Astrocyte (in vitro differentiated cells and primary cell): Measurements from ENCODE around the gene TBCCD1.

GRCh38 chr3:185609092-185609492 lies 23.0 kb downstream of the SENP2 start:
- PRO-cap, result no peak
- RRBS, 2 experiments, result no CpG with 5 or more reads among the region's 2 CpGs

DNA sequence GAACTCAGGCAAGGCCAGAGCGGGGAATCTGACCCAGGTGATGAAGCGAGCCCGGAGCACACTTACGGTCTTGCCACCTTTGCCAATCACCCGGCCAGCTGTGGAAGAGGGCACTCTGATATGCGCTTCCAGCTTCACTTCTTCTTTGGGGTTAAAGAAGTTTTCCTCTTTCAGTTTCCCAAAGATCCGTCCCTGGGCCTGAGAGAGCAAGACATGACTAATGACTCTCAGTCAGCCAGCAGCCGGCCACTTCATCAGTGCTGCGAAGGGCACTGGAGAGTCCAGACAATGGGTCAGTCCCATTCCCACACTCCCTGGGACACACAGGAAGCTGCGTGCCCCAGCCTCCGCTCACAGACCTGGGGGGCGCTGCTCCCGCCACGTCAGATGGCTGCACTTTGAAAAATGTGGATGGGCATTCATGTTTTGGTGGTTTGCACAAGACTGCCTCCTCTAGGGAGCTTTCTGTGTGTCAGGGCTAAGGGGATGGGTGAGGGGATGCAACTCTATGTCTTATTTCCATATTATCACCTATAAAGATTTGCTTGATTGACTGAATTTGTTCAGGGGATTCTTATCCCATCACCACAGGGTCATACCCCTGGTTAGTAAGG lies 63.3 kb downstream of the SENP2 start:
- PRO-cap, result bidirectional peak, plus-strand start at position 254 of the sequence, minus-strand start at position 138 of the sequence
- RRBS, 2 experiments, result 94% methylated on average over 2 of the region's 14 CpGs

GRCh38 chr3:185656164-185656889 lies 70.2 kb downstream of the SENP2 start:
- PRO-cap, result bidirectional peak, plus-strand start at chr3:185656697, minus-strand start at chr3:185656690
- RRBS, 2 experiments, result no CpG with 5 or more reads among the region's 9 CpGs

DNA sequence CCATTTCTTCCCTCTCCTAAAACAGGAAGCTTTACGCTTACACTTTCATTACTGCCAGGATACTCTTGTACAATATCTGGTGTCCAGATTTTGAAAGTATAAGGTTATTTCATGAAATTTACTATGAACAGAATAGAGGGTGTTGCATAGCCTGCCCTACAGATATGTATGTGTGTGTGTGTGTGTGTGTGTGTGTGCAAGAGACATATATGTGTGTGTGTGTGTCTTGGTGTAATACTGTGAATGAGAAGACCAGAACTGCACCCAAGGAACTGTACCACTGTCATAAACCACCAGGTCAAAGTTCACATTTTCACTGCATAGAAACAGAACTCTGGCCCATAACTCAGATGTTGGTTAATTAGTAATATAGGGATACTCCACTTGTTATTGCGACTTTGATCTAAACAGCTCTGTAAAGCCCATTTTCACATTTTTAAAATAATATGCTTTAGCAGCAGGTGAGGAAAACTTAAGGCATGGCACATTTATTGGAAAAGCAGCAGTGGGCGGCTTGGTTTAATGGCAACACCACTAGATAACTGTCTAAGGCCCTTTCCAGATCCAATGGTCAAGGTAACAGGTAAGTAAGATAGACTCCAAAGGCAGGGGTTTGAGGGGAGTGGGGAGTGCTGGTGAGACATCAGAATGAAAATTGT lies 111.8 kb downstream of the IGF2BP2 start:
- PRO-cap, result no peak
- RRBS, 2 experiments, result no CpG with 5 or more reads among the region's 3 CpGs

DNA sequence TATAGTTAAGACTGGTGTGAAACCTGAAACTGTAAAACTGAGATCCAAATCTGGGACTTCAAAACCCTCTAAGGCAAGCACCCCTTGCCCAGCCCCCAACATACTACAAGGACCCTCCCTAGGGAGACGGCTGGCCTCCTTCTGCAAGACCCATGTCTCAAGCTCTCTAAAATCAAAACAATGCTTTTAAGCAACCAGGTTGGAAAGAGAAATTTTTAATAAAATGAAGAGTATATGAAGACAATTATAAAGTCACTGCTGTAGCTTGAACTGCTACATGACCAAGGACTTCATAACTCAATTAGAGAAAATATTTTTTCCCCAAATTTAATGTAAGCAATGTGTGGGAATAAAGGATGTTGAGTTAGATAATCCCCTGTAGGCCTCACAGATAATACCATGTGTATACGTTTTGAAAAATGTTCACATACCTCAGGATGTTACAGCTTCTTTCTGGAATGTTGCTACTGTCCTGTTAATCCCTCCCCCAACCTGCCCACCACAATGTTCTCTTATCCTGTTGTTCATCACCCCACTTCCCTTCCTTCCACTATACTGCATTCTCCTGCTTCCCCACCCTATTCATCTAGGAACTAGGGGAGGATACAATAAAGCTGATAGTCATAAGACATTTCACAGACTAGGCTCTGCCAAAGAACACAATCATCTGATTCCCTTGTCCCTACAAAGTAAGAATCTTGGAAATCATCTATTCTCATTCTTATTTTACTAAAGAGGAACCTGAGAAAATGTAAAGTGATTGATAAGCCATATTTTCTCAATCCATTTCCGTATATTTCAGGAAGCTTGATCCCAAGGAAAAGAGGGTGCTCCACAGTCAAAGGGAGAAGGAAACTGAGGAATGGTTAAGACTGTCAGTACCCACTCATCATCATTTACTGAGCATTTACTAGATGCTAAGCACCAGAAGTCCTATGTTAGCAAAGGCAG lies 92.1 kb downstream of the IGF2BP2 start:
- PRO-cap, result no peak
- RRBS, 2 experiments, result no CpG with 5 or more reads among the region's 3 CpGs

- PRO-cap, result no peak
- RRBS, 2 experiments, result no CpG with 5 or more reads among the region's 4 CpGs
Measured at GRCh38 chr3:185765073-185765631, 59.7 kb downstream of the IGF2BP2 start.

GRCh38 chr3:185796689-185797592 lies 27.9 kb downstream of the IGF2BP2 start:
- PRO-cap, result no peak
- RRBS, 2 experiments, result no CpG with 5 or more reads among the region's 6 CpGs

DNA sequence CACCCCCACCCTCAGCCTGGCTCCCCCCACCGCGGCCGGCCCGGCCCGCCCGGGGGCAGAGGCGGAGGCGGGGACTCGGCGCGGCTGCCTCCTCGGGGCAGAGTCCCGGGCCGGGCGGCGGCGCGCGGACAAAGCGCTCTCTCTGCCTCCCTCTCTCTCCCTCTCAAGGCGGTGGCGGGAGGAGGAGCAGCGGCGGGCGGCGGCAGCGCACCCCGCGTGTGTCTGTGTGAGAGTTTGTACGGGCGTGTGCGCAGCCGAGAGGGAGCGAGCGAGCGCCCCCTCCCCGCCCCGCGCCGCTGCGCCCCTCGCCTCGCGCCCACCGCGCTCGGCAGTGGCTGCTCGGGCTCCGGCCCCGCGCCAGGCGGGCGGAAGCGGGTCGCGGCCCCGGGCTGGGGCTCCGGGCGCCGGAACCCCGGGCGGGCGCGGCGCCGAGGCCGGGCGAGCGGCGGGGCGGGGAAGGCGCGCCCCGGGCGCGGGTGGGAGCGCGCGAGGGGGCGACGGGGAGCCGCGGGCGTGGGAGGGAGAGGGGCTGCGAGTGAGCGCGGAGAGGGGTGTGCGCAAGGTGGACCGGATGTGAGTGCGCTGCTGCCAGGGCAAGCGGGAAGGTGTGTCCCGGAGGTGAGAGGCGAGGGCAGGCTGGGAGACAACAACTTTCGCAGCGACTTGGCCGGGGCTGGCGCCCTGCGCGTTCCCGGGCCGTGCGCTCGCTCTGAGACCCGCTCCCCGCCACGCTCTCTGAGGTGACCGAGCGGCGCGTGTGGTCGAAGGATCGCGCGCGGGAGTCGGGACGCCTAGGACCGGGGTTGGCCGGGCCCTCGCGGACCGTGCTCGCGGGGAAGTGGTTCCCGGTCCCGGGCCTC lies 472 bp upstream of the IGF2BP2 start:
- PRO-cap, result bidirectional peak, plus-strand start at position 100 of the sequence, minus-strand start outside the sequence; unidirectional peak, plus-strand start at position 738 of the sequence
- RRBS, 2 experiments, result 2 to 3% methylated on average over 32 to 56 of the region's 126 CpGs

GRCh38 chr3:185935256-185935811 lies 2.5 kb downstream of the TRA2B start:
- PRO-cap, result no peak
- RRBS, 2 experiments, result no CpG with 5 or more reads among the region's 2 CpGs

GRCh38 chr3:186109331-186110482 lies 818 bp upstream of the ETV5 start:
- PRO-cap, result bidirectional peak, plus-strand start at chr3:186109458, minus-strand start at chr3:186109089
- RRBS, 2 experiments, result under 1 to 5% methylated on average over 4 of the region's 50 CpGs

DNA sequence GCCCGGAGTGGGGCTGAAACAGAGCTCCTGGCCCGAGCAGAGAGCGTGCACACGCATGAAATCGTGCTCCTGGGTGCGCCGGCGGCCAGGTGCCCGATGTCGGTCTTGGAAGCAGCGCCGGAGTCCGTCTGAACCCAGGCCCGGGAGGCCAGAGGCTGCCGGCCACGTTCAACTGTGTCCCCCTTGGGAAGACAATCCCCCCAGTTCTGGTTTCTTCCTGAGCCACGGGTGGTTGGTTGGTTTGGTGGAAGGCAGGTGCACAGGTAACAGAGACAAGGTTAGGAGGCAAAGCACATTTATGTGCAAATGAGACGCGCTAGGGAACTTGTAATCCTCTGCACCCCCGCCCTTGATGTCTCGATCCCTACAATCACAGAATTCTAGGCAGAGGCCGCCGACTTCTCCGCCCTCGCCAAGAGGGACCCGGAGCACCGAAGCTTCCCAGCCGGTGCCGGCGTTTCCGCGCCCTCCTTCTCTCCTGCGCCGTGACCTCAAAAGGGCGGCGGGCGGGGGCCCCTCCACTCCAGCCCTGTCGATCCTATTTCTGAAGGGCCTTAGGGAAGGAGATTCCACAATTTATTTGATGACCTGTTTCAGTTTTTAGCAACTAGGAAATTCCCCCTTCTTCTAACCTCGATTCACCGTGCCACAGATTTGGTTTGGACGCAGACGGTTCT lies 85.2 kb upstream of the ETV5 start:
- PRO-cap, result no peak
- RRBS, 2 experiments, result 3 to 4% methylated on average over 11 of the region's 42 CpGs

DNA sequence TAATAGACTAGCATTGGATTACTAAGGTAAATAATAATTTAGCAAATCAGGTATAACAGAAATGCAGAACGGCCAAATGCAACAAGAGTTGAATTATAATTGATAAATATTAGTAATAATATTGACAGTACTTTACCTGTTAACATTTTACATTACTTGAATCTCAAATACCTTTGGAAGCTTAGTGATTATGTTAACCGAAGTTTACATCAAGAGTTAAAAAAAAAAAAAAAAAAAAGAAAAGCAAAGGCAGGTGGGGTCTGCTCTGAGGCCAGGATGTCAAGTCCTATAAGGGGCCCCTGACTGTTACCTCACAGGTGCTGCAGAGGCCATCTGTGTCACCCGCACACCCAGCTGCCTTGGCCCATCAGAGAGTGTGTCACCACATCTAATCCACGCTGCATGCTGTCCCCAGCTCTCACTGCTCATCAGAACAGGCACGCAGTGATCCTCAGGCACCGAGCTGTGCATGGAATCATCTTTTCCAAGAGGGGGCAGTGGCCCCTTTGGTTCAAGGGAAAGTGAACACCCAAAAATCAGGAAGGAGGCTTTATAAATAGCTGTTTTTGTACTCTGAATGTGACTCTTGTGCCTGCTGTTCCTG lies 110.1 kb upstream of the ETV5 start:
- PRO-cap, result no peak
- RRBS, 2 experiments, result no CpG with 5 or more reads among the region's 6 CpGs

- PRO-cap, result no peak
- RRBS, 2 experiments, result no CpG with 5 or more reads among the region's 2 CpGs
Measured at GRCh38 chr3:186225807-186226006, 116.8 kb upstream of the ETV5 start.

DNA sequence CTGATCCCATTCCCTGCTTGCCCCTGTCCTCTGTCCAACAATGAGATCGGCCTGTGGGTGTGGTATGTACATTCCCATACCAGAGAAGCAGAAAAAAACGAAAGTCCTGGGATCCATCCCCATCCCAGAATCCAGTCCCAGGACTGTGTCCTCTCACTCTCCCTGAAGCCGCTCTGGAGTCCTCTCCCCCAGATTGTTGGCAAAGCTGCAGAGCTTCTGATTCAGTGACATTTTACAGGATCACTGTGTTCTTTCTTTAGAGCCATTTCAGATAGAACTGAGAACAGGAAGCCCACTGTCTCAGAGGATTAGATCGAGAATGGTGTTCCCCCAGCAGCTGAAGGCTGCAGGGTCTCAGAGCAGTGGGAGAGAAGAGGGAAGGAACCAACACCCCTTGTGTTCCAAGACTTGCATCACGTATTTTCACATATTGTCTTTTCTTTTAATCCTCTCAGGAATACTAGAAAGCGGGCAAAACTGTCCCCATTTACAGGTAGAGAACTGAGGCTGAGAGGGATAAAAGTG lies 21.6 kb upstream of the DGKG start:
- PRO-cap, result no peak
- RRBS, 2 experiments, result no CpG with 5 or more reads among the region's 6 CpGs

- PRO-cap, result bidirectional peak, plus-strand start at chr3:186567472, minus-strand start at chr3:186567225
- RRBS, 2 experiments, result under 1 to 2% methylated on average over 21 to 24 of the region's 77 CpGs
Measured at GRCh38 chr3:186566554-186567689, at the start of gene TBCCD1. TBCCD1 (minus strand) TSS chr3:186567339.

DNA sequence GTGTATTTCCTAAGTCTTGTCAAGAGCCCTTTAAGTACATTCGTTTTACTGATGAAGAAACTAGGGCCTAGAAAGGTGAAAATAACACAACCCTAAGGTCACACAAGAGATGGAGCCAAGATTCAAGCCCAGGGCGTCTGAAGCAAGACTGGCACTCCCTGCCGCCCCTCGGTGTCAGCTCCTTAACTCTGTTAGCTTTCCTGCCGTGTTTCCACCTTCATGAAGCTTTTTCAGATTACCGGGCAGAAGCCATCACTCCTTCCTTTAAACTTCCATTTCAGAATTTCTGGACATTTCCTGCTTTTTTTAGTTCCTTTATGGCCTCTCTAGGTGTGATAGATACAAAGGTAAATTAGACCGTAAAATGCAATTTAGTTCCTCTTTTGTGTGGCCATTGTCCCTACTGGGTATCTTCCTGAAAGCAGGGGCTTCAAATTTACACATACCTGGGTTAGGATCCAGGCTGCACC lies 595 bp upstream of the TBCCD1 start:
- PRO-cap, result no peak
- RRBS, 2 experiments, result no CpG with 5 or more reads among the region's 7 CpGs

GRCh38 chr3:186752828-186753325 lies 30.5 kb upstream of the EIF4A2 start:
- PRO-cap, result no peak
- RRBS, 2 experiments, result no CpG with 5 or more reads among the region's 5 CpGs

DNA sequence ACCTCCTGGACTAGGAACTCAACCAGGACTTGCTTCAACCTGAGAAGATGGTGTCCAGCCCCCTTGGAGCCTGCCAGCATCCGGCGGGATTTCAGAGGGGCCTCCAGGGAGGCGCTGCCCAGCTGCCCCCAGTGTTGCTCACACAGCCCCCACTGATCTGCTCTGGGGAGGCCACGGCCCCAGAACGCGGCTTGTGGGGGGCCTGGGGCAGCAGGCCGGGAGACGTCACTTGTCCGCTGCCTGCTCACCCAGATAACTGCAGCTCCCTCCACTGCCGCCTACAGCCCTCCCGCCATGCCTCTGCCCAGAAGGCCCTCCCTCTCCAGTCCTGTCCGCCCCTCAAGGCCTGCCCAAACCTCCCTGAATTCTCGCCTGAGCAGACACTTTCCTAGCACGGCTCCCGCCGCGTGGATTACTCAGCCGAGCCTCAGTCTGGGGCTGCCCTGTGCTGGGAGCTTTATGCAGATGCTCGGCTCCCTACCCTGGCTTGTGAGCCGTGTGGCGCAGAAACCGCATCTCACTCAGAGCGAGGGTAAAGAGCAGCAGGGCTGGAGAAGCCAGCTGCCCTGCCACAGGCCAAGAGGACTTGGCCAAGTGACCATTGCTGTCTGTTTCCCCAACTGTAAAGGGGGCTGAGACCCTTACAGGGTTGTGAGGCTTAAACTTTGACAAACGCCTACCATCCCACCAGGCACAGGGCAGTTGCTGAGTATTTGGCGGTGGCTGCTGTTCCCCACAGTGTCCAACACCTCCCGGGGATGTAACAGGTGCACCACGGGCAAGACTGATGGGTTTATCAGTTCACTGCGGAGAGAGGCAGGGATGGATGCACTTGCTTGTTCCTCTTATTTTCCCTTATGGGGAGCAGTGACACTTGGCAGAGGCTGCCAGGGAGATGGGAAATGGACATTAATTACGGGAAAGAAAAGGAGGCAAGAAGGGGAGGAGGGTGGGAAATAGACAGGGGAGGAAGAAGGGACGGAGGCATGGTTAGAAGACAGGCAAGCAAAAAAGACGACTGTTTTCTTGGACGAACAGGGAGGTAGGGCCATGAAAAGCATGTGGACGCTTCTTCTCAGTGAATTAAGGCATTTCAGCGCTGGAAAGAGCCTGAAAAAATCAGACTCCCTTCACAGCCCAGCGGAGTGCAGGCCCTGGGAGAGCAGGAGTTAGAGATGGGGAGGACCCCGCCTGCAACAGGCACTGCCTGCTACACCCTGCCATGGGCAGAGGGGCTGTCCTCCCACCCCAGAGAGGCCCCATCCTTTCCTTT lies 16.8 kb upstream of the ADIPOQ start:
- PRO-cap, result no peak
- RRBS, 2 experiments, result no CpG with 5 or more reads among the region's 36 CpGs

DNA sequence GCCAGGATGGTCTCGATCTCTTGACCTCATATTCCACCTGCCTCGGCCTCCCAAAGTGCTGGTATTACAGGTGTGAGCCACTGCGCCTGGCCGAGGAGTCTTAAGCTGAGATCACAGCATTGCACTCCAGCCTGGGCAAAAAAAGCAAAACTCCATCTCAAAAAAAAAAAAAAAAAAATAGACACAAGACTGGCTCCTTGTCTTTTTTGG lies 1.7 kb downstream of the ADIPOQ start:
- PRO-cap, result no peak
- RRBS, 2 experiments, result no CpG with 5 or more reads among the region's 4 CpGs

DNA sequence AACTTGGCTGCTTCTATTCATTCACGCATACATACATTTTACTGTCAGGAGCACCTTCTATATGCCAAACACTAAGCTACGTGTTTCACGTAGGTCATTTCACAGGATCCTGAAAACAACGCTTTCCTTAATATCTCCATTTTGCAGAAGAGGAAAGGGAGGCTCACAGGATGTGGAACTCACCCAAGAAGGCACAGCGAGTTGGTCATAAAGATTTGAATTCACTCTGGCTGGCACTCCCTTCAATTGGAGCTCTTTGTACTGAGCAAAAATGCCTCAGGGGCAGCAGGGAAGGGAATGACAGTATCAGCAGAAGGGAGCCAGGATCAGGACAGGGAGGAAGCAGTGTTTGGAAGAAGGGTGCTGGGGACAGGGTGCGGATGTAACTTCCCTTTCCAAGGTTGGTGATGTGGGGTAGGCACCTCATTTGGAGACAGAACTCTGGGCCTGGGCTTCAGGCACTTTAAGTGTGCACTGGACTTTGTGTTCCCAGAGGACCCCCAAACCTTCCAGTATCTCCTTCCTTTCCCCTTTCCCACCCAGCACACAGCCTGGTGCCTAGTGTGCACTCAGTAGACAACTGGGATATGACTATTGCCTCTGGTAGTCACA lies 1.1 kb upstream of the ST6GAL1 start:
- PRO-cap, result no peak
- RRBS, 2 experiments, result no CpG with 5 or more reads among the region's 6 CpGs